Thoracic aorta (tissue), 1 donor: ENCODE data around the gene AMD1.

DNA sequence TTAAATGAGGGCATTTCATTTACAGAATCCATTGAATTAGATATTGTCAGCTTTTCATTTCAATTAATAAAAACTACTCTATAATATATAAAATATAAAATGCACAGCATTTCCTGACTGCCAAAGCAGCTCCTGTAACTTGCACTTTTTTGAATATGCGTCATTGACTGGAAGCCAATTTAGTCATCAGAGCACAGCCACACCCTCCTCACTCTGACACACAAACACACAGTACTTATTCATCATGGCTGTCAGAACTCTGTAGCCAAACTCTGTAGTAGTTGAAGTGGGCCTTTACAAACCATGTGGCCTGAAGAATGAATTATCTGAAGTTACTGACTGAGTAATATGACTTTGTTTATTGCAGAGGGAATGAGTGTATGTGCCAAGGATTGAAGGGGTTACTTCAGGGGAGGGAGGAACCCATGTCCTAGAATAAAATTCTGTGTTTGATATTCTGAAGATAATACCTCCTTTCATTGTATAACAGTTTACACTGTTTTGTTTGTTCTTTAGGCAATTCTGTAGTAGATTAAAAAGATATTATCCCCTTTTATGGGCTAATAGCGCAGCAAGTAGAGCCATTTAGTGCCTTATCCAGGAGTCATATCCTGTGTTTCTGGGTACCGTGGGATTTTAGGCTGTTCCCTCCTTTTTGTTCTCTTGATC lies 102.7 kb downstream of the FIG4 start:
- RAMPAGE, long total RNA: no peak

DNA sequence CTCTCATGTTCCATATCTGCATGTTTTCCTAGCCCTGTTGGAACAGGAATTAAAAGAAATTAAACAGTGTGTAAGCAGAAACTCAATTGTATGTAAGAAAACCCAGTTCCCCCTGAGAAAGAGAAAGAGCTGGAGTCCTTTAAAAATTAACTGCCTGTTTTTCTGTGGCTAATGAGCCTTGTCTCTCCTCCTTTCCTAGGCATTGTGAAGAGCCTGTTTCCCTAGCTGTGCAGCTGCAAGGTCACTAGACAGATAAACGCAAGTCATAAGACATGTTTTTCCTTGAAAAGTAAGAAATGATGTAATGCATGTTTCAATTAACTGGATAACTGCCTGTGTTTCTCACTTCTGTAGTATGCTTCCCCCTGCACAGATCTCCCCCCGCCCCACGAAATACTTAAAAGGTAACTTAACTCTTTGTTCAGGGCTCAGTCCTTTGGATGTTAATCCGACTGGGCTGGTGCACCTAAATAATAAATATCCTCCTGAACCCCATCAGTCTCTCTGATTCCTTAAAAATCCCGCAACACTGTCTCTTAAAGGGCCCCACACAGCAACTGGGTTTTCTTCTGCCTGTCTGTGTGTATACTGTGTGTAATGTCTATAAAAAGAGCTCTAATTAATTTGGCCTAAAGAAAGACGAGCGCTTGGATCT lies 100.4 kb upstream of the GPR6 start:
- RAMPAGE, long total RNA: no peak

DNA sequence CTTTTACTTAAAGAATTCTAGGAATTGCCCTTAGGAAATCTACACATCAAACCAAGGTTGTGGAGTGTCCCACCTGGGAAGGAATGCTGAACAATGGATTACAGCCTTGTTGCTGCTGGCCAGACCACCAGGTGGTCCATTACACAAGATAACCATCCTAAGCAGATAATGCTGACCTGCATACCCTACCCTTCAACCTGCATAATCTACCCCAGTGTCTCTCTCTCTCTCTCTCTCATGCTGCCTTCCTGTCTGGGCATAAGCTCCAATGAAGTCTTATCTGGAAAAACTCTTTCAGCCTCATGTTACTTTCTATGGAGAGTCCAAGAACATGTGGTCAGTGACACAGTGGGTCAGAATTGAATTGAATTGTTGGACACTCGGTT lies 35.1 kb upstream of the SLC22A16 start:
- RAMPAGE, long total RNA: no peak

DNA sequence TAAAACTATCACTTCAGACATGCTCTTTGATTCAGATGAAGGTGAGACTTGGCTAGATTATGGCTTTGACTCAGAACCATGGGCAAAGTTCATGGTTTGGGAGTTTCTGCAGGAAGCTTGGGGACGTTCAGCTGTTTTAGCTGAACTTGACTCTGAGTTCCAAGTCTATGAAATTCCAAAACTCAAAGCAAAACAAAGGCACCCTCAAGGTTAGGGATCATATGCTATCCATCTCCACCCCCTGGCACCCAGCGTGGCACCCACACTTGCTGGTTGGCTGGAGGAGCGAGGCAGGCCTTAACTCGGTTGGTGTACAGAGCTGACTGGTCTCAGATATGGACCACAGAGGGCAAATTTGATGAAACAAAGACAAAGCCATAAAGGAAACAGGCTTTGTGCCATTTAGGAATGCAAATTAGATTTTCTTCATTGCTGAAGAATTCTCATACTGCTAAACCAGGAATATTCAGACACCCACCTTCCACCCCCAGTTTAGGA lies 88.4 kb upstream of the SLC22A16 start:
- RAMPAGE, long total RNA: no peak

- RAMPAGE, long total RNA: no peak
Measured at GRCh38 chr6:110681321-110682103, 133.8 kb downstream of the CDK19 start.

DNA sequence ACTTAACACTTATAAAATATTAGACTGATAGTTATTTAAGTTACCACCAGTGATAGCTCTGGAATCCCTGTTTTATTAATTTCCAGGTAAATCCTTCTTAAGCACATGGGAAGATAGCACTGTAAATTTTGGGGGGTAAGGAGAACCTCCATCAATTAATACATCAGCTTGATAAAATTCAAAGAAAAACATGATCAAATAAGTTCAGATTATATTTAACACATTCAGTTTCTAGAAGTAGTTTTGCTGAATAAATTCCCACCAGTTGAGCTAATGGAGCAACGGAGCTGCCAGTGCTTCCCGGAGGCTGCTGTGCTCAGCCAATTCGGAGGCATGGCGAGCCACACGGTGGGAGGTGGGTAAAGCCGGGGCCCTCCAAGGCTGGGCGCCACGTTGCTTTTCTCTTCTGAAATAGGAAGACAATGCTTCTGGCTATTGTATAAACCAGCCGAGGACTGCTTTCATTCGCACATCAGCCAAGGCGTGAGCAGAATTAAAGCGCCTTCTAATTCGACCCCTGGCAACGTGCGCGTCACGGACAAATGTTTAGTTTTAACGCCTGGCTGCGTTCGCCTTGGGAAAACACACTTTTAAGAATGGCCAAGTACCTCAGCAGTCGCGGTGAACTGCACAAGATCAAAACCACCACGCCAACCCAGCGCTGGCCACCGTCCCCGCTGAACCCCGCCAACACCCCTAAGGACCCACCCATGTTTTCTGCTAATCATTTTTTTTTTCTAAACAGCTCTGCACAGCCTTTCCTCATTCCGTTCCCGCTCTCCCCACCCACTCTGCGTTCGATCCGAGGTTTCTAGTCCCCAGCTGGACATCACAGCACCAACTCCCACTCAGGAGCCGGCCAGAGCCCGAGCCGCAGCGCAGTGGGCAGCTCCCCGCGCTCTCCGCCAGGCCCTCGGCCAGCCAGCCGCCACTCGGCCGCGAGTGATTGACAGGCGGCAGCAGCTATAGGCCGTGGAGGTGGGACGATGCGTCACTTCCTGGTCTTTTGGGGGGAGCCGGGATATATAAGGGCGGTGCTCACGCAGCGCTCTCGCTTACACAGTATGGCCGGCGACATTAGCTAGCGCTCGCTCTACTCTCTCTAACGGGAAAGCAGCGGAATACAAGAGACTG lies at the start of gene AMD1:
AMD1 (plus strand) TSS at position 1,054 of the 1,134 bp plus-strand sequence.
- RAMPAGE, long total RNA: start-site peak on the plus strand centred at position 1,079 of the sequence, 59 bp wide, 313 reads

DNA sequence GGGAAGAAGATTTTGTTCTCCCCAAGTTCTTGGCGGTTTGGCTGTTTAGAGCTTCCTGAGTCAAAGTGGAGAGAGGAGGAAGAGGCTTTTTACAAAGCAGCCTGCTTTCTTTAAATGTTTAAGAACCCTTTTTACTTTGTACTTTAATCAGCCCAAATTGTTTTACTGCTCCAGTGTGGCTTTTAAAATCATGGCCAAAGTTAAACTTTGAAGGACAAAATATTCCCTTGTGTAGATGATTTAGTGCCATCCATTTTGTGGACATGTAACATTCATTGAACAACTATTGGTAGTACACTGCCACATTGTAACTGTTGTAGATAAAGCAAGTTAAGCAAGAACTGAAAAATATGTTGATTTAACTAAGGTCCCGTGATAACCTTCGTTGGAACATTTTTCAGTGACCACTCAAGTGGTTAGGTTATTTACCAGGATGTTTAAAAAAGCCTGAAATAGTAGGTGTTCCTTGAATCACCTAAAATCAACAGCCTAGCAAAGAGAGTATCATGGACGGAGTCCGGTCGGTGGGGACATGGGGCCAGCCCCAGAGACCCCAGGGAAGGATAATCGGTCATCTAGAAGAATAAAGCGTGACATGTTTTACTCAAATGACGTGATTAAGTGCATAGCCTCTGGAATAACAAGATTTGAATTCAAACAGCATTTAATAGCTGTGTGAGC lies 2.5 kb downstream of the AMD1 start:
- RAMPAGE, long total RNA: no peak

- RAMPAGE, long total RNA: no peak
Measured at GRCh38 chr6:110958052-110958312, 524 bp upstream of the GTF3C6 start.

GRCh38 chr6:111417173-111417694 lies 65.8 kb downstream of the REV3L start:
- RAMPAGE, long total RNA: no peak

- RAMPAGE, long total RNA: no peak
Measured at GRCh38 chr6:111534228-111534821, 51.3 kb upstream of the REV3L start.

GRCh38 chr6:111661436-111662206 lies 55.9 kb upstream of the TRAF3IP2 start:
- RAMPAGE, long total RNA: no peak

- RAMPAGE, long total RNA: no peak
Measured at GRCh38 chr6:111690122-111690601, 84.5 kb upstream of the TRAF3IP2 start.

DNA sequence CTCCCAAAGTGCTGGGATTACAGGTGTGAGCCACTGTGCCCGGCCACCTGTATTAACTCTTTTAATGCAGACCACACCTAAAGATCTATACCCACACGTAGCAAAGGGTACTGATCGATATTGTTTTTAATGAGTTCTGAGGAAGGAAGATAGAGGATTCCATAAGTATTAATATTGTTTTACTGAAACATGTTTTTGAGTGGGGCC lies 92.6 kb upstream of the TRAF3IP2 start:
- RAMPAGE, long total RNA: no peak

- RAMPAGE, long total RNA: no peak
Measured at GRCh38 chr6:111837315-111838432, 35.6 kb downstream of the FYN start.

DNA sequence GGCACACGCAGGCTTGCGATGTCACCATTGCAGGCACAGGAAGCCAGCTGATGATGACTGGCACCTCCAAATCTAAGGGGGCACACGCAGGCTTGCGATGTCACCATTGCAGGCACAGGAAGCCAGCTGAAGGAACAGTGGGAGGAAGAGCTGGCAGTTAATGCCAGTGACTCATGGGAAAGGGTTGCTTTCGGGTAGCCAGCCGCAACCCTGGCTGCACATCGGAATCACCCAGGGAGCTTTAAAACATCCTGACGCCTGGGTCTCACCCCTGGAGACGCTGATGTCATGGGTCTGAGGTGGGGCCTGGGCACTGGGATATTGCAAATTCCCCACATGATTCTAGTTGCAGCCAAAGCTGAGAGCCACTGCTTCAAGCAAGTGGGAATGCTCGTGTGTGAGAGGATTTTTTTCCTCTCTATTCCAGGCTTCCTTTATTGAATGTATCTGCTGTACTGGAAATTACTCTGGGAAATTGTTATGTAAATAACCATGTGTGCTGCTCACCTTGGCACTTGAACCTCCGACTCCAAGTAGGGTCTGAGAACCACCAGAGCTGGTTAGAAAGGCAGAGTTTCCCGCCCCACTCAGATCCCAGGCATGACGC lies 16.0 kb upstream of the CCN6 start:
- RAMPAGE, long total RNA: no peak

GRCh38 chr6:112144879-112145385 lies 57.5 kb downstream of the FAM229B start:
- RAMPAGE, long total RNA: no peak

DNA sequence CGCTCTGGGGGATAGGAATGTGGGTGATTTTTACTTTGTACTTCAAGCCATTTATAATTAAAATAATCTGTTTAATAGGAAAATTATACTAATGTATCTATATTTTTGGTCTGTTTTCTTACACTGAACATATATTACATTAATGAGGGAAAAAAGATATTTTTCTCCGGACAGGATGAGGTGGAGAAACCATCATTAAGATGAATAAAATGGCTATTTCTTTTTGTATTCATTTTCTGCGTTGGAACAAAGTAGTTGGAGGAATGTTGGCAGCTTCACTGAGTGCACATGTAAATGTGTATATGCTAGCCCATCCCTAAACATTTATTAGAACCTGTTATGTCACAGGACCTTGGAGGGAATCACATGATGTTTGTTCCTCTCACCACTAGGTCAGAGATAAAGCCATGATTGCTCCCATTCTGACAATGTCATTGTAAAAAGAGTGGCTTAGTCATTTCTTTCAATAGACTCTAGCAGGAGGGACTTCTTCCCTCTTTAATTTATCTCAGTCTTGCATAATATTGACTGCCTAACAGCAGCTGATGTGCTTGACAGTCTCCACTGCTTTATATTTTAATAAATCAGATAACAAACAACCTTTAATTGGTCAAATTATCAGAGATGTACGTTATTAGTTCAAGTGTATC lies 39.8 kb downstream of the LAMA4 start:
- RAMPAGE, long total RNA: no peak

DNA sequence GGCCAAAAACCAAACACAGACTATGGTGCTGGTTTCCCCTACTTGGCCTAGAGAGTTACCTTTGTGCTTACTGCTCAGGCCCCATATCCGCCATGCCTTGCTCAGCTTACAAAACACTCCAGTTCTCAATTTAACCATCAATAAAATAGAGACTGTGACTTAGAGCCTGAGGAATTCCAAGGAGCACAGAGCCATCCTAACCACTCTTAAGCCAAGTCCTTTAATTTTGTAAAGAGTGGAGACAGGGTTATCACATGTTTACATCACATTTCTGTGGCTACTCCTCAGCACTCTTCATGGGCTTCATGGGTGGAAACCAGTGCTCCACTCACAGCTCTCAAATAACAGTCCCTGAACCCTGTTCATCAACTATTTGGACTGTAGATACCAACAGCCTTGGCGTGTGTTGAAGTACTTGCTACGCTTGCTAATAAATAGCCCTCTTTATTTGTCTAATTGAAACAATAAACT lies 32.0 kb downstream of the LAMA4 start:
- RAMPAGE, long total RNA: no peak

- RAMPAGE, long total RNA: no peak
Measured at GRCh38 chr6:112235822-112236480, 18.4 kb downstream of the LAMA4 start.

- RAMPAGE, long total RNA: no peak
Measured at GRCh38 chr6:112252530-112253295, 1.7 kb downstream of the LAMA4 start.